Measurements from ENCODE around the gene GAS2L3.

DNA sequence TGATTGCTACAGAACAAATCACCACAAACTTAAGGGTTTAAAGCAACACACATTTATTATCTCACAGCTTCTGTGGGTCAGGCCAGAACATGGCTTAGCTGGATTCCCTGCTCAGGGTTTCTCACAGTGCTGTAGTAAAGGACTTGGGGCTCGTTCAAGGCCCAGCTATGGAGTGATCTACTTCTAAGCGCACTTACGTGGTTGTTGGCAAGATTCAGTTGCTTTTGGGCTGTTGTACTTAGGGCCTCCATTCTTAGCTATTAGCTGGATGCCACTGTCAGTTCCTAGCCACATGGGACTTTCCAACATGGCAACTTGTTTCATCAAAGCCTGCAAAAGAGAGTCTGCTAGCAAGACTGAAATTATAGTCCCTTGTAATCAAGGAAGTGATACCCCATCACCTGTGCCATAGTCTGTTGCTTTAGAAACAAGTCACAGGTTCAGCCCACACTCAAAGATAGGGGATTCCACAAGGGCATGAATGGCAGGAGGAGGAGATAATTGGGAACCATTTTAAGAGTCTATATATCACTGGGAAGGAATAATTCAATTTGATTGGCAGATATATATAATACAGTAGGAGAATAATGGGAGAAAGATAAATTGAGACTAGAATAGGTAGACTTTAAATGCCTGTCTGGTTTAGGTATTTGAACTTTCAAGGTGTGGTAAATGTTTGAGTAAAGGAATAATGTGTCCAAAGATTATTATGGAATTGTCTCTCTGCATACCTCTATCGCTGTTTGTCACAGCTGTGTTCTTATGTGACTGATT lies 27.1 kb upstream of the SLC17A8 start:
- PRO-cap, result no peak

DNA sequence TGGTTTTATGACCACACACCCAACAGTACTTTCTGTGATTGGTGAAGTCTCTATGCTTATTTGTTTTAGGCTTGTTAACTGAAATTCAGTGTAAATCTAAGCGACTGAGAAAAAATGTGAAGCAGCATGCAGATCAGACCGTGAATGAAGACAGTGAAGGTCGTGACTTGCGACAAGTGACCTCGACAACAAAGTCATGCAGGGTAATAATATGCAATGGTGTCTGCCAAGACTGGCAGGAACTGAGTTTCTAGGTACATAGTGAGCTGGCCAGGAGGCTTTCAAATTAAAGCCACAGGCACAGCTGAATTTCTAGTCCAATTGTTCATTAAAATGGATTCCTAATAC lies 38.7 kb upstream of the GAS2L3 start:
- PRO-cap, result no peak

GRCh38 chr12:100573257-100574261 lies at the start of gene GAS2L3:
Gene GAS2L3 (plus strand): TSS chr12:100573684.
- PRO-cap, result bidirectional peak, plus-strand start at chr12:100573697, minus-strand start at chr12:100573492; bidirectional peak, plus-strand start at chr12:100574033, minus-strand start at chr12:100573881

GRCh38 chr12:100604329-100604554 lies 30.8 kb downstream of the GAS2L3 start:
- PRO-cap, result unidirectional peak, minus-strand start at chr12:100604490

DNA sequence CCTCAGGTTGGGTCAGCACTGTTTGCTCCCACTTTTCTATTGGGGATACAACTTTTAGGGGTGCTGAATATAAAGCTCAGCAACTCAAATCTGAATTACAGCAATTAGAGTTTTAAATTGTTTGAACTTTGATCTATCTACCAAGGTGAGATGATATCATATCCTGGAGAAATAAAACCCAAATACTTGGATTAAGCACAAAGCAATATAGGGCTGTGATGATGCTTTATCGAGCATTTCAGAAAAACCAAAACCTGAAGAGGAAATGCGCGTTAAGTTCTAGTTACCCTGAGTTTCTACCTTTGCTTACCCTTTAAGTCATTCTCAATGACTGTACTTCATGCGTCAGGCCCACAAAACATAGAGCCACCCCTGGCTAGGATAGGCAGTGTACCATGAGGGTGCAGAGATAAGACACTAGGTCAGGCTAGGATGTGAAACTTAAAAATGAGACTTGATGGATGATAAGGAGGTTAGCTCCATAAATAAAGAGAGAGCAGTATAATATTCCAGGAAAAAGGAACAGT lies 100.0 kb downstream of the GAS2L3 start:
- PRO-cap, result unidirectional peak, plus-strand start at position 250 of the sequence

GRCh38 chr12:101146279-101146939 lies 63.6 kb downstream of the SLC5A8 start:
- PRO-cap, result no peak

DNA sequence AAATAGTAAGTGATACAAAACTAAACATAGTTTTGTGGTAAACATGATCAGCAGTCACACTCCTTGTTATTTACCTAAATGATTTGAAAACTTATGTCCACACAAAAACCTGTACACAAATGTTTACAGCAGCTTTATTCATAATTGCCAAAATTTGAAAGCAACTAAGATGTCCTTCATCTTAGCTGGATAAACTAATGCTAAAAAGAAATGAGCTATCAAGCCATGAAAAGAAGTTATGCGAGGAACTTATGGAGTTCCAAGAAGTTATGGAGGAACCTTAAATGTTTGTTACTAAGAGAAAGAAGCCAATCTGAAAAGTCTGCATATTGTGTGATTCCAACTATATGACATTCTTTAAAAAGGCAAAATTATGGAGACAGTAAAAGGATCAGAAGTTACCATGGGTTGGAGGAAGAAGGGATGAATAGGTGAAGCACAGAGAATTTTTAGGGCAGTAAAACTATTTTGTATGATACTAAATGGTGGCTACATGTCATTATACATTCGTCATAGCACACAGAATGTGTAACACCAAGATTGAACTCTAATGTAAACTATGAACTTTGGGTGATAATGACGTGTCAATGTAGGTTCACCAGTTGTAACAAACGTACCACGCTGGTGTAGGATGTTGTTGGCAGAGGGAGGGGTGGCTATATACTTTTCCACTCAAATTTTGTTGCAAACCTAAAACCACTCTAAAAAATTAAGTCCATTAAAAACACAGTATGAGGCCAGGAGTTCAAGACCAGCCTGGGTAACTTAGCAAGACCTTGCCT lies 20.5 kb downstream of the CHPT1 start:
- PRO-cap, result no peak

- PRO-cap, result no peak
Measured at GRCh38 chr12:101749348-101750109, 10.3 kb upstream of the SYCP3 start.

GRCh38 chr12:101770288-101770912 lies 31.1 kb upstream of the SYCP3 start:
- PRO-cap, result no peak

DNA sequence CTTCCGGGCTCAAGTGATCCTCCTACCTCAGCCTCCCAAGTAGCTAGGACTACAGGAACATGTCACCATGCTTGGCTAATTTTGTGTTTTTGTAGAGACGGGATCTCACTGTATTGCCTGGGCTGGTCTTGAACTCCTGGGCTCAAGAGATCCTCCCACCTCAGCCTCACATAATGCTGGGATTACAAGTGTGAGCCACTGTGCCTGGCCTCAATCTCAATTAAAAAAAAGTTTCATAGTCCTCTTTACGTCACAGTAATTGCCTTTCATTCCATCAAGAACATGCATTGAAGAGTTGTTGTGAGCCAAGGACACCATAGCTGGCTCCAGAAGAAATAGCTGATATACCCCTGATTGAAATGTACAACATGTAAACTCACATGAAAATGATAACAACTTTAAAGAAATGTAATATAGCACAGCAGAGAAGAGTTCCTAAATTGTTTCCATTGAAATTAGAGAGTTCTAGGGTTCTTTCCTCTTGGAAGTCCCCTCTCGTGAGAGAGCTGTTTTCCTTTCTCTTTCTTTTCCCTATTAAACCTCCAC lies 11.6 kb downstream of the DRAM1 start:
- PRO-cap, result no peak

- PRO-cap, result no peak
Measured at GRCh38 chr12:102107831-102108363, 12.0 kb downstream of the NUP37 start.

DNA sequence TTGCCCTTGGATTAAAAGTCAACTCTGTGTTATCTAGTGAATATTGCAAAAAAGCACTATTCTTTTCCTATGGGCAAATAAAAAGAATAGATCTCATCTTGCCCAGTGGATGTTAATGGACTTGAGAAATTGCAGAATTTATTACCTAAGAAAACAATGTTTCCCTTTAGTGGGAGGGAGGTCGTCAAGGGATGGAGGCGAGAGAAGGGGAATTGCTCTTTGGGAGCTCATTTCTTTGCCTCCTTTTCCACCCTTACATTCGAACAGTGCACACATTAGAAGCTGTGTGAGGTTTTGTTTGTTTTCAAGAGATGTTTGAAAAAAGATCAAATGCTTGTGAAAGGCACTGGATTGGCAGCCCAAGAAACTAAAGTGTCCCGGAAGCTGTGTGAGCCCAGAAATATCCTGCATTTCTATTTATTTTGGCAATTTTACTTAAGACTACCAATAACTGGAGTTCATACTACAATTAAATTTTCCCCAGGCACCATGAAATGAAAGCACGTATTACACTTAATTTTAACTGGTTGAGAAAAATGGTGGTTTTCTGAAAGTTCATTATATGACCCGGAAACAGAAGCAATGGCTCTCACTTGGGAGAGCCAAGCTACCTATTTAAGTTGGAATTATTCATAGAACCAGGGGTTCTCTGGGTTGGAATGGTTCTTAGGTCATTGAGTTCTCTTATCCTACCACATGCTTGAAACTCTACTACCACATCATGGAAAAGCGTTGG lies 66.9 kb downstream of the IGF1 start:
- PRO-cap, result no peak

- PRO-cap, result no peak
Measured at GRCh38 chr12:102816795-102817158, 100.3 kb downstream of the PAH start.

GRCh38 chr12:103172891-103173099 lies 215.3 kb downstream of the ASCL1 start:
- PRO-cap, result no peak

- PRO-cap, result no peak
Measured at GRCh38 chr12:103645126-103645711, 58.1 kb downstream of the STAB2 start.

DNA sequence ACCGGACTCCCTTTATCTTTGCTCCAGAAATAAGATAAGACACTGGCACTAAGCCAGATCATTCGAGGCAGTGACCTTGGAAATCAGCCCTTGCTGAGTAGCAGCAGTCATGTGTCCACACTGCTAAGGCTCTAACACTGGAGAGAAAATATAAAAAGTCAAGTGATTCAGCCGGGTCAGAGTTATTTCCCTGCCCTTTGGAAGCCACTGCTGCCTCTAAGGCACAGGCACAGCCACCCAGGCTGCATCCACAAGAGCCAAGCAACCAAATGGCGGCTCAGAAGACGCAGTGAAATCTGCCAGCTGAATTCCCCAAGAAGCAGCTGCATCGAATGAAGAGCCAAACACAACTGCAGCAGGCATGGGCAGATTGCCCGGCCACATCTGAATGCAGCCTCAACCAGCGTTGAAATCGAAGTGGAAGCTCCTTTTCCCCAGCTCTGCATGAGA lies 40.7 kb downstream of the NT5DC3 start:
- PRO-cap, result no peak

GRCh38 chr12:103801974-103802925 lies 38.8 kb downstream of the NT5DC3 start:
- PRO-cap, result no peak

DNA sequence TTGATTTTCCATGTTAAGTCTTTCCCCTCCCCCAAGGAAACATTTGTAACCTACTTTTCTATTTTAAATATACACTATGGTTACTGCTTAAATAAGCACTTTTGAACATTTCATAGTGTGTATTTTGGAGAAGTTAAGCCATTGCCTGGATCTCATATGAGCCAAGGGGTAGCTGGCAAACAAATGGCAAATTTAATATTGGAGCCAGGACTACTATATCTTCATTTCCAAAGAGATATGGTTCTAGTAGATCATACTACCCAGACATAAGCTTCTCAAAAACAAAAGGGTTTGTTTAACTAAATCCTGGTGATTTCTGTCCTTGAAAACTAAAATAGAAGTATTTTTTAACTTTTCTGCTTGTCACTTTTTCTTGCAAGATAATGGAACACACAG lies 43.0 kb upstream of the NT5DC3 start:
- PRO-cap, result no peak

- PRO-cap, result no peak
Measured at GRCh38 chr12:103931390-103931750, 1.2 kb downstream of the HSP90B1 start.

GRCh38 chr12:104132644-104133102 lies 5.3 kb downstream of the NFYB start:
- PRO-cap, result no peak

All from colonic mucosa (tissue), 1 donor.